M059J (cell line): ENCODE data around the genes STRN and CEBPZOS.

DNA sequence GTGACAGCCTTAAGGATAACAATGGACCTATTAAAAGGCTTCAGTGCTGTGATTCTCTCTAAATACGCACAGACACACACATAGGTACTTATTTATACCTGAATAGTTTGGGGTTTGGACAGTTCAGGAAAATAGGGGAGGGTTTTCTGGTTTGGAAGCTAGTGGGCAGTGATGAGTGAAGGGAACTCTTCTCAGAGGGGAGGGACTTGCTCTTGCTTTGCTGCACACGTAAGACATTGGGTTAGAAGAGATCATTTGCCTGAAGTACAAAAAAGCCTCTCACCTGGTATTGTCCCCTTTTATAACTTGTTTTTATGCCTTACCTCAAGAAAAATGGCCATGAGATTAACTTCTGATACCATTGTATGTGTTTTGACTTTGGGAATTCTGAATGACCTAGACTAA lies 2.3 kb downstream of the CRIM1 start:
- RAMPAGE, long total RNA = no peak

DNA sequence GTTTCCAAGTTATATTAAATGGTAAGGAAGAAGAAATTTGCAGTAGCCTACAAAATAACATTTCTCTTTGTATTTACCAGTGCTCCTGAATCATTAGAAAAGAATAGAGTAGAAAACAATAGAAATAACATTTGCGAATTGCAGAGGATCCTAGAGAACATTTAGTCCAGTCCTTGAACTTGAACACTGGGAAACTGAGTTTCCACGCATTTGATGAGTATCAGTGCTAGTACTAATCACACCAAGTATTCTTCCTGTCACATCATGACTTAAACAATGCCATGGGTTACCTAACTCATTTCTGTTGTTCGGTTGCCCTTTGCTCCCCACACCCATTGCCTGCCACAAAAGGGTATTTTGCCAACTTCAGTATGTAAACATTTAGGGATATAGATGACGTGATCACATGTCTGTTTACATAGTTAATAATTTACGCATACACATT lies 42.2 kb downstream of the CRIM1 start:
- RAMPAGE, long total RNA = no peak

DNA sequence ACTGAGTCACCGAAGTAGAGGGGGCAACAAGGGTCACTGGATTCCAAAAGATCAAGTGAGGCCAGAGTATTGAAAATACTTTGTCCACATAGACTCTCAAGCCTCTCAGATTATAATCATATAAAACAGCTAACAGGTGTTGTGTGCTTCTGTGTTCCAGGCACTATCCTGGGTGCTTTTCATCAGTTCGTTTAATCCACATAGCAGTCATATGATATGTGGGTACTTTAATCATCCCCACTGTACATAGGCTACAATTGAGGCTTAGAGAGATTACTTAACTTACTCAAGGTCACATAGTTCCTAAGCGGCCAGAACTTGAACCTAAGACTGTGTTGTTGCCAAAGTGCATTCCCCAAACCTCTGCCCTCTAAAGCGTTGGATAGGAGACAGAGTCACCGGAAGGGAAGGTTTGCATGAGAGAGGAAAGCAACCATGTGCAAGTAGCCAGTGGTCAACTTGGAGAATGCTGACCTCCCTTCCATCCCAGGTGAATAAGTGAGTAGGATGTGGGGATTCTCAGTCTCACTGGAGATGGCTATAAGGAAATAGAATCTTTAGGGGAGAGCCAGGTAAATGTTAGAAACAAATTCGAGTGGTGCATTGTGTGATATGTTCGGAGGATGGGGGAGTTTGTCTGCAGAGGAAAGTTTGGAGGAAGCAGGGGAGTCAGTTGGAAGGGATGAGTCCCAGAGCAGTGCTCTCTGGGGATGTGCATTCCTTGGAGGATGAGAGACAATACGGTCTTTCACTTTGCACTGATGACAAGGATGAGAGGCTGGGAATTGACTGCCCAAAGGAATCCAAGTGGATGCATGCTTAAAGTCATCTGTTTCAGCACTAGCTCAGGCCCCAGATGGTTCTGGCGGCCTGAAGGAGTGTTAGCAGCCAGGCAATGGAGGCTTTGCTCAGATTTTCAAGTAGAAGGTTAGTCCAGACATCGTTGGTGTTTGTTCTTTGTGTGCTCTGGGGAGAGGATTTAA lies 99.9 kb downstream of the CRIM1 start:
- RAMPAGE, long total RNA = no peak

DNA sequence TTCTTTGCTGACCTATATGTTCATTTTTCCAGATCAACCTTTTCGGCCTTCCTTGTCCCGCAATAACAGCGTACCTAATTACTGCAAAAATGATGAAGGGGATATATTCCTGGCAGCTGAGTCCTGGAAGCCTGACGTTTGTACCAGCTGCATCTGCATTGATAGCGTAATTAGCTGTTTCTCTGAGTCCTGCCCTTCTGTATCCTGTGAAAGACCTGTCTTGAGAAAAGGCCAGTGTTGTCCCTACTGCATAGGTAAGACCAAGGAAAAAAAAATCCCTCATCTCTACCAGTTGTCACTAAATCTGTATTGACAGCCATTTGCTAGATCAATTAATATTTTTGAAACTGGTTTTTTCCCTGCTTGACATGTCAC lies 75.9 kb downstream of the FEZ2 start:
- RAMPAGE, long total RNA = no peak

- RAMPAGE, long total RNA = no peak
These were observed 36.5 kb downstream of the FEZ2 start for GRCh38 chr2:36561291-36562032.

GRCh38 chr2:36569583-36569878 lies 28.4 kb downstream of the FEZ2 start:
- RAMPAGE, long total RNA = no peak

- RAMPAGE, long total RNA = no peak
These were observed 2.5 kb downstream of the VIT start for GRCh38 chr2:36699004-36699322.

DNA sequence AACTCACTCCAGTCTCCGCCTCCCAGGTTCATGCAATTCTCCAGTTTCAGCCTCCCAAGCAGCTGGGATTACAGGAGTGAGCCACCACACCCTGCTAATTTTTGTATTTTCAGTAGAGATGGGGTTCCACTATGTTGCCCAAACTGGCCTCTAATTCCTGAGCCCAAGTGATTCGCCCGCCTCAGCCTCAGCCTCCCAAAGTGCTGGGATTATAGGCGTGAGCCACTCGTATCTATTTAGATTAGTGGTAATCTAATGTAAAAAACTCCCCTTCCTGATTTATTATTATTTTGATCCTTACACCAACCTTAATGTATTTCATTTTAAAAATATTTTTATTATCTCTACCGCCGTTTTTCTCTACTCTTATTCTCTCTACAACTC lies 66.4 kb downstream of the STRN start:
- RAMPAGE, long total RNA = no peak

DNA sequence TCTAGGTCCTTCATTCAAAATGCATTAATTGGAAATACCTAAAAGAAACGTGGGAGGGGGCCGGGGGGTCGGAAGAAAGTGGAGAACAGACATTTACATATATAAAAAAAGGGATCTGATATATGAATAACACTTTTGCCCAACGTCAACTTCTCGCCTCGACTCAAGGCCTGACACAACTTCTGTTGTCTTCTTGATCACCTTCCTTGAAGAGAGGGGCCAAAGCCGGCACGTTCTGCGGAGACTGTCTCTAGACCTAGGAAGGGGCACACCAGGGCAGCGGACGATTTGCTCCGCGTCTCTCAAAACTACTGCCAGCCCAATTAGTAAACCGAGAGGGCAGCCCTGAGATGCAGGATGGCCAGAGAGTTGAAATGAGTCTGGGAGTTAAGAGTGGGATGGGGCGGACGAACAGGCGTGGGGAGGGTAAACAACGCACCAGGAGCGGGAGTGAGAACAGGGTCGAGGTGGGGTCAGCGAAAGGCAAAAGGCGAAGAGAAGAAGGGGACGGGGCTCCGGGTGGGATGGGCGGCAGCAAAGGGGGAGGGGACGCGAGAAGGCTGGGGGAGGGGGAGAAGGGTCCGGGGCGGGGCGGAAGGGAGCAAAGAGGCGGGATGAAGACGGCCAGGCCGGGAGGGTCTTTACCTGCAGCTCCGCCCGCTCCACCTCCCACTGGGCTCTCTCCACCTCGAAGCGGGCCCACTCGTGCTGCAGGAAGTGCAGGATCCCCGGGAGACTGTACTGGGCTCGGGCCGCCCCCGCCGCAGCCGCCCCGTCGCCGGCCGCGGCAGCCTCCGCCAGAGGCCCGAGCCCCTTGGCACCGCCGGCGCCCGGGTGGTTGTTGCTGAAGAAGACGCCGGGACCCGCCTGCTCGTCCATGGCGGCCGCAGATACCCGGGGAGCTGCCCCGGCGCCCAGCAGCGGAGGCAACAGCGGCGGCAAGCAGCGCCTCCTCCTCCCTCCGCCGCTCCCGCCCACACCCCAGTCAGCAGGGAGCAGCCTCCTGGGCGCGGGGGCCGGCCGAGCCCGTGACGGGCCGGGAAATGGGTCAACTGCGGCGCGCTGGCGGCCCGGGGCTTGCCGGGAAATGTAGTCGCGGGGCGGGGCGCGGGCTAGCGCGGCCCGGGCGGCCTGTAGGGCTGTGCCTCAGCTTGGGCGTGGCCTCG lies at the start of gene STRN:
Gene STRN (minus strand): TSS at position 952 of the 1,166 bp plus-strand sequence.
- RAMPAGE, long total RNA = no peak

GRCh38 chr2:37196231-37197504 lies at the start of gene CEBPZOS:
CEBPZOS (plus strand) TSS chr2:37196496.
- RAMPAGE, long total RNA = no peak

- RAMPAGE, long total RNA = no peak
These were observed 4.6 kb downstream of the CEBPZ start for GRCh38 chr2:37226886-37227200.

DNA sequence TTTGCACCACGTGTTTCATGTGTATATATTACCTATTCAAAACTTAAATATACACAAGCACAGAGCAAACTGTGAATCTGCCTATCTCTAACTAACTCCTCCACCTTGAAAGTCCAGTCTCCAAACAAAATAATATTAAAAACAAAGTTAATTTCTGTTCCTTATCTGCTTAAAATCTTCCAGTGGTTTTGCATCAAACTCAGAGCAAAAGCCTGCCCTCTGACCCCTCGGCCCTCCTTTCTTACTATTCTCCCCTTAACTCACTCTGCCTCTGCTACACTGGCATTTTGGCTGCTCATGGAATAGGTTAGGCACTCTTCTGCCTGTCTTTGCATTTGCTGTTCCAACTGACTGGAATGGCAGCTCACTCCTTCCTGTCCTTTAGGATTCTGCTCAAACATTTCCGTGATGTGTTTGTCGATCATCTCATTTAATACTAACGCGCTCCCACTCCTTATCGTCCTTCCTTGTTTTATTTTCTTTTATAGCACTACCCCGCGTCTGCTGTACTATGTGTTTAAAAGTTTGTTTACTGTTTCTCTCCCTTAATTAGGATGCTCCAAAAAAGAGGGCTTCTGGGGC lies 861 bp downstream of the CEBPZ start:
- RAMPAGE, long total RNA = no peak

DNA sequence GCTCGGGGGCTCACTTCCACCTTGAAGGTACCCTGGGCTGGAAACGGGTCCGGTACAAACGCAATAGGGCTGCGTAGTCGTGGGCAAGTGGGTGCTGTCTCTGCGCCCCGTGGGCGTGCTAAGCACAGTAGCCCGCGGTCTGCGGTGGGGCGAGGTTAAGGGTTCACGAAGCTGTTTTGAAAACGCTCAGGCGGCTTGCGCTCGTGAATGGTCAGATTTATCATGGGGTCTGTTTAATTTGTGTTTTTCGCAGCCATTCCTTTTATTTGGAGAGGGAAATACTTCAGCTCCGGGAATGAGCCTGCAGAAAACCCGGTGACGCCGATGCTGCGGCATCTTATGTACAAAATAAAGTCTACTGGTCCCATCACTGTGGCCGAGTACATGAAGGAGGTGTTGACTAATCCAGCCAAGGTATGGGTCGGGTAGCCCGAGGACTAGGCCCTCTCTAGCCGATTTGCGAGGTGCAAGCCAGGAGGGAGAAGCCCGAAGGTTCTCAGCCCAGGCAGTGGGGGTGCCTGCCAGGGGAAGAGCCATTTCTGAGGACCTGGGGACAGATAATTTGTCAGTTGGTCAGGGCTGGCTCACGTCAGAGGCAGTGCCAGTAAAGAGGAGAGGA lies 504 bp downstream of the NDUFAF7 start:
- RAMPAGE, long total RNA = no peak

GRCh38 chr2:37523690-37524344 lies 147.6 kb downstream of the CDC42EP3 start:
- RAMPAGE, long total RNA = no peak

- RAMPAGE, long total RNA = no peak
These were observed 104.9 kb downstream of the CDC42EP3 start for GRCh38 chr2:37566355-37567173.

DNA sequence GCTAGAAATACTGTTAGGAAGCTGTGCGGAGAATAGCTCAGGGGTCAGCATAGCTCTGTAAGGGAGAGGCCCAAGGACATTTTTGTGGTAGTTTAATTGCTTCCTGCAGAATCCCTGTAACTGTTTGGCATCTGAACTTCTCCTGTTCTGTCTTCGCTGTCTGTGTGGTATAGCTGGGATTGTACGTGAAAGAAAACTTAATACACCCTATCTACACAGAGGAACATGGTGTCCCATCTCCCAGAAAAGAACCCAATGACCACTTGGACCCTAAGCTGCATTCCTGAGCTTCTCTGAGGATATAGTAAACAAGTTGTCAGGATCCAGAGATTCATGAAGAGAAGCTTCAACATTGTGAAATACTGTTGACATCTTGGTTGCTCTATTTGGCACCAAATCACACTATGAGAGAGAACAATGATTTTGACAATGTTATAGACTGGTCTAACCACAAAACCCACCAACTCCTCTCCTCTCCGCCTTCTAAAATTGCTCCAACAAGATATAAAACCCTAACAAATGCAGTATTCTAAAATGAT lies 81.3 kb downstream of the CDC42EP3 start:
- RAMPAGE, long total RNA = no peak

DNA sequence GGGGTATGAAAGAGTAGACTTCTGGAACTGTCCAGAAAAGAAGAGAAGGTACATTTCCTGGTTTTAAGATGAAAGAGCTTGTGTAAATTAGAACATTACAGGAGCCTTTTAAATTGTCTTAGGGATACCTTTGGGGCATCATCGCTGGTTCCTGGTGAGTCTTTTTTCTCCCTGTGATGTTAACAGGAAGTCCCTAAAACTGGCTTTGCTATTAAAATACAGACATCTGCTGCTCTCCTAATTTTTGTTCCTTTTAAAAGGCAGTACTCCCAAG lies 1.5 kb downstream of the CDC42EP3 start:
- RAMPAGE, long total RNA = no peak

GRCh38 chr2:37672124-37673158 lies 999 bp upstream of the CDC42EP3 start:
- RAMPAGE, long total RNA = no peak

DNA sequence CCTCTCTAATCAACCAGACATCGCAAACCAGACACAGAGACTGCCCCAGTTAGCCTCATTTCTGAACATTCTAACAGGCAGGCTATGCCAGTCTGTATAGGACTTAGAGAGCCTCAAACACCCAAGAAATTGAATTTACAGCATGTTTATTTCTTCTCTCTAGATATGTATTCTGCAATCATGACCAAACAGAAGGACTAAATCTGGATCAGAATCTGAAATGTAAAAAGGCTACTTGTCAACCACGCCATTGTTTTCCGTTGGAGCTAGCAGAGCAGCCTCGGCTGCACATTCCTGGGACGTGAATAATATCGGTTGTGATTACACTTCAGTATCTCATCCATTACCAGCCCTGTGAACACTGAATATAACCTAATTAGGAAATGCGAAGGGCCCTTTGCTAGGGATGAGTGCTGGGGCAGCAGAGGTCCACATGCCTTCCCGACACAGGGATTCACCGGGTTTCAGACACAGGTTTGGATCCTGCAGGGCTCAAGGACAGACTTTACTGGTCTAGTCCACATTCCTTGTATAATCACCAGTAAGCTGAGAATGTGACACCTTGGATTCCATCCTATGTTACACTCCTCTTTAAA lies 17.6 kb upstream of the CDC42EP3 start:
- RAMPAGE, long total RNA = no peak

DNA sequence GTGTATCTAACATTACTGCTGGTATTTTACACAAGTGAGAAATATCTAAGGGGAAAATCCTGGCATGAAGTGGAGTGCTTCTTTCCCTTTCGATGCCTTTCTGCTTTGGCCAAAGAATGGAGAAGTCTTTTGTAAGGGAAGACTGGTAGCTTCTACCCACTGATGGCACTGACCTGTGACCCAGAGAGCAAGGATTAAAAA lies 86.5 kb upstream of the CDC42EP3 start:
- RAMPAGE, long total RNA = no peak